ENCODE measurements around the genes PARP11 and RAD51AP1.

GRCh38 chr12:3214345-3215383 is 137.5 kb downstream of the TSPAN9 start:
- PRO-cap = no peak

- PRO-cap = no peak
Observed at GRCh38 chr12:3218526-3218858, 141.3 kb downstream of the TSPAN9 start.

DNA sequence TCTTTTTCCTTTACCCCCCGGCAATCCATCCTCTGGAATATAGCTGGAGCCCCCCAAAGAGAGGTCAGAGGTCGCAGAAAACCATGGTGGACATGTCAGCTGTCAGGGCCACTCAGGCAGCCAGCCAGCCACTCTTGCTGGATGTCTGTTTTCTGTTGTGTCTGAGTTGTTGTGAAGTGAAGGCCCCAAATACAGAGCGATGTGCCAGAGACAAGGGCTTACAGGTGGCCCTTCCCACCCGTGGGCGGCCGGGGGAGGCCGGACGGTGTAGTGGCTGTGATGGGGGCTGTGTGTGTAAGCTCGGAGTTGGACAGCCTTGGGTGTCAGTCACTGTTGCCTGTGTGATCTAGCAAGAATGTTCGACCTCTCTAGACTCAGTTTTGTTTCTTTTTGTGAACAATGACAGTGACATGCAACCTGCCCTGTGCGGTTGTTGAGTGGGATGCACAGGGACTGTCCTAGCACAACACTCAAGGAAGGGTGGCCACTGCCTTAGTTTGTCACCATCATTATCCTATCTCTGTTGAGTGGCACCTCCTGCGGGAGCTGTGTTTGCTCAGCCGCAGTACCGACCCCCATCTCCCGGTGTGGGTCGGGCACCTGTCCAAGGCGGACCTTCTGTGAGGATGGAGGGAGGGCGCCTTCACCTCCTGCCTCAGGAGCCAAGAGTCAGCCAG is 141.8 kb downstream of the TSPAN9 start:
- PRO-cap = no peak

DNA sequence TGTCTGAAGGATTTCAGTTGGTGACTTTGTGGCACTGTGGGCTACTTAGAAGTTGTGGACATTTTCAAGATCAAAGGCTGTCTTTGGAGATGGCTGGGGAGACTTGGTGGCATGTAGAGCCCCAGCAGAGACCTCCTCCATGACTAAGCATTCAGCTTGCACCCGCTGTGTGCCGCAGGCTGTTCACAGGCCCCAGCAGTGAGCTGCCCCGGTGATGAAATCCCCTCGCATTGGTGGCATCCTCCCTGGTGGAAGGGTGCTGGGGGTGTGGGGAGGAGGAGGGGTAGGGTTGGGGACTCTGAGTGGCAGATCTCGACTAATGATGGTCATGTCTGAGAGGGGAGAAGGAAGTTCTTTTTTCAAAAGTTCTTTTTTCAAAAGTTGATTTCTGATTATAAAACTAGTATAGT is 173.9 kb downstream of the TSPAN9 start:
- PRO-cap = no peak

DNA sequence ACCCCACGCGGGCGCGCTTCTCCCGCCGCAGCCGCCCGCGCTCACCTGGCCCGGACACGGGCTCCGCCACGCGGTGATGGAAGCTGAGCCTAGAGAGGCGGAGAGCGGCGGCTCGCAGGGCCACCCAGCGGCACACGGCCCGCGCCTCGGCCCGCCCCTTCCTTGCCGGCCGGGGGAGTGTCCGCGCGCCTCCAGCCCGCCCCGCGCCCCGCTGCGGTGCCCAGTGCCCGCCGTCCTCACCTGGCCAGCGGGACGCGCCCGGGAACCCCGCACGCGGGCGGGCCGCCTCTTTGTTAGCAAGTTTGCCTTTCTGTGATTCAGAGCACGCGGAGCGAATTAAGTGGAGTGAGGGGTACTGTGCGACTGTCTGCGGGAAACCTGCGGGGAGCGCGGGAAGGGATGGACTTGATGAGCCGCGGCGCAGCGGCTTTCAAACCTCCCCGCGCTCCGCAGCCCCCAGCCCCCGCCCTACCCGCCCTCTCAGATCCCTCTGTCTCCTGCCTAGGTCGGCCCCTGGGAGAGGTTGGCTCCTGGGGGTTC is 124.9 kb upstream of the PRMT8 start:
- PRO-cap = no peak

- PRO-cap = no peak
Observed at GRCh38 chr12:3492034-3492364, 996 bp downstream of the PRMT8 start.

GRCh38 chr12:3868910-3869646 is 4.1 kb downstream of the PARP11 start:
- PRO-cap = no peak

GRCh38 chr12:3873032-3873648 is at the start of gene PARP11:
PARP11 (minus strand) TSS chr12:3873399.
- PRO-cap = bidirectional peak, plus-strand start at chr12:3873236, minus-strand start at chr12:3873115; bidirectional peak, plus-strand start at chr12:3873516, minus-strand start at chr12:3873375

- PRO-cap = no peak
Observed at GRCh38 chr12:4107217-4107918, 166.2 kb upstream of the CCND2 start.

GRCh38 chr12:4164450-4165406 is 108.8 kb upstream of the CCND2 start:
- PRO-cap = bidirectional peak, plus-strand start at chr12:4165112, minus-strand start at chr12:4164848

DNA sequence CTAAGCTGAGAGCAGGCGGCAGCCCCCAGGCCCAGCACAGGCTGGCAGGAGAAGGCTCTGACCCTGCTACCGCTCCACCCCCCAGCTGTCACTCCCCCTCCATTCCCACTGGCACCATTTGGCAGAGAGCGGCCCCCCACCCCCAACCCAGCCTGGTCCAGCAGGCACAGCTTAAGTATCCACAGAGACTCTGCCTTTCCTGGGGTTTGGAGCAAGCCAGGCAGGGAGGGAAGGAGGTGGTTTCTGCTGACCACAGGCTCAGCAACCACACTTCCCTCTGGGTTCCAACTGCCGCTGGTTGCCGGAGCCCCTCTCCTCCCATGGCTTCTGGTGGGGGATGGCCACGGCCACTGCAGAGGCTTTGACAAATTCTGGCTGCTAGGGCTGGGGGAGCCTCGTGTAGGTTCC is 30.5 kb upstream of the CCND2 start:
- PRO-cap = no peak

DNA sequence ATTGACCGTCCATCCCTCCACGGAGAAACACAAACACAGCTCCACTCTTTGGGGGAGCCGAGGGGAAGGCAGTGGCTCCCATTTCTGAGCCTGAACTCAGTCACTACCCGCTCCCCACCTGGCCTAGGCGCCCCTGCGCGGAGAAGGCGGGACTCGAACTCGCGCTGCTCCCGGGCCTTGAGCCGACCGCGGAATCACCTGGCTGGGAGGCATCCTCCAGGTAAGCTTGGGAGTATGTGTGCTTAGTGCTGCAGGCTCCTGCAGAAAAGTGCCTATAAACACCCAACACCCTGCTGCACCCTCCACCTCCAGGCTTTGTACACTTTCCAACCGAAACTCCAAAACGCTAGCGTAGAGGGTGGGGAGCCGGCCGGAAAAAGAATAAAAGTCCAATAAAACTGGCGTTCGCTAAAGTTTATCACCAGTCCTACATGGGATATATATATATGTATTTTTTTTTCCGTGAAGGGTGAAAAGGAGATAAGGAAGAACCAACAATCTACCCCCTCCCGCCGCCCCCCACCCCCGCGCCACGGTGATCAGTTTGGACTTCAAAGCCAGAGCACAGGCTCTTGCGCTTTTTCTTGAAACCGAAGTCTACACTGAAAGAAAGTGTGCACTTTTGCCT is 3.3 kb upstream of the CCND2 start:
- PRO-cap = no peak

GRCh38 chr12:4301373-4302518 is 19.3 kb upstream of the TIGAR start:
- PRO-cap = no peak

GRCh38 chr12:4302519-4303342 is 18.3 kb upstream of the TIGAR start:
- PRO-cap = no peak

DNA sequence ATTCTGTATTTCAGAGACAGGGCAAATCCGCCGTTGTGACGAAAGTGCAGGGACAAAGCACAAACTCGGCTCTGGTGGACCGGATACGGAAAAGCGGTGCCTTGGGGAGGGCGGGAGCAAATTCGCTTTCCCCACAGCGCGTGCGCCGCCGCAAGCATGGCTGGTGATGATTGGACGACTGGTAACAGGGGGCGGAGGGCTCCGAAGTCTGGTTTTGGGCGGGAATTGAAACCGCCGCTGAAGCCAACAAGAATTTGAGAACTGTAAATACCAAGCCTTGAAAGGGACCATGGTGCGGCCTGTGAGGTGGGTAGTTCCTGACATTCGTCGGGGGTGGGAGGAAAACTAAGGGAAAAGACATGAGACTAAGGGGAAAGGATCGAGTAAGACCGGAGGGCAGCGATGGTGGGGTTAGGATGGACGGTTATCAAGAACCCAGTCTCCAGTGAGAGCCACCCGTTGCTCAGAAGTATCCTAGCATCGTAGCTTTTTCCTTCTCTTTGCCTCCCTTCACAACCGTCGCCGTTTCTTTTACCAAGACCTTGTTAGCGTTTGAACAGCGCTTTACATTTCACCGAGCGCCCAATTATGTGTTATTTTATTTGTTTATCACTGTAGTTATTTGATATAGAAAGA is at the start of gene RAD51AP1:
Gene RAD51AP1 (plus strand): TSS at position 240 of the 636 bp plus-strand sequence.
- PRO-cap = bidirectional peak, plus-strand start at position 125 of the sequence, minus-strand start outside the sequence; unidirectional peak, plus-strand start at position 194 of the sequence

DNA sequence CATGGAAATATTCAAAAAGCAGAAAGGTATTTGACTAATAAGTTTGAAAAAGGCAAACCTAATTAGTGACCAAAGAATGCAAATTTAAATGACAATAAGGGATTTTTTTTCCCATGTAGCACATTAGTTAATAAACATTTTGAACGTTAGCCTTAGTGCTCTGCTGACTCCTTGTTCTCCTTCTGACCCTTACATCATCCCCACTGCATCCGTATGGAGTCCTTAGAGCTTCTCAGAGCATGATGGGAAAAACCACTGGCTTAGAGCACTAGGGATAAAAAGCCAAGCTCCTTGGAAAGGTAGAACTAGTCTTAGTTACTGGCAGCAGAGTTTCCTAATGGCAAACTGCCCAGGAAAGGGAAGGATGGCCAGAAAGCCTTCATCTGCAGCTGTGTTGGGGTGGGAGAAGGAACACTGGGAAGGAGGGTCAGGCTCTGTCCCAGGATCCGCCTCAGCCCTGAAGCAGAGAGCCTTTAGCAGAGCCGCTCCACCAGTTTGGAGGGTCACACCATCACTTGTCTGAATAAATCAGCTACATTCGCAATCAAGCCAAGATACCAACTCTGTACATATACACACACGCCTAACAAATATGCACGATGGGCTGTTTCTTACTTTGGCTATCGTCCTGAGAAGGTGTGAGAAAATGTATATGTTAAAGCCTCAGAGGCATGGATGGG is 18.8 kb upstream of the GALNT8 start:
- PRO-cap = no peak

DNA sequence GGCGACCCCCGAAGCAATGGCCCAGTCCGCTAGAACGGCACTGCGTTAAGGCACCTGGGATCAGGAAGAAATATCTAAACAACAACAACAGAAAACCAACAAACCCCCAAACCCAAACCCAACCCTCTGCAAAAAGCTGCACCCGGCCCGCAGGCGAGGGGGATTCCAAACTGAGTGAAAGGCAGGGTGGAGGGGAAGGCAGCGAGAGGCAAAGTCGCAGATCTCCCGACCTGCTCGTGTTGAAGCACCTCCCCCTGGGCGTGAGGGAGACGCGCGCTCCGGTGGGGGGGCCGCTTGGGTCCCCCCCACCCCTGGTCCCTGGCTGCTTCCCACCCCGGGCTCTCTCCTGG is 1.3 kb downstream of the KCNA1 start:
- PRO-cap = no peak

DNA sequence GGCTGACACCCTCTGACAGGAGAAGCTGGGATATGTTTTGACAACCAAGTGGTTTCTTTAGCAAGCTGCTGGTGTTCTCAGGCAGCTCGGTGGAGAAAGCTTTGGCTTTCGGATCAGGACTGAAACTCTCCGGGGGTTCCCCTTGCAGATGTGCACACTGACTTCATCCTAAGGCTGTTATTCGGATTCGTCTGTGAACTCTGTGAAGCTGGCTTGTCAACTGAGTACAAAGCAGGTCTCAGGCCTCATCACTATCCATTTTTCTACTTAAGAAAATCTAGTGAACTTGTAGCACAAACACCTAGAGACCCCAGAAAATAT is 15.8 kb downstream of the KCNA5 start:
- PRO-cap = no peak

DNA sequence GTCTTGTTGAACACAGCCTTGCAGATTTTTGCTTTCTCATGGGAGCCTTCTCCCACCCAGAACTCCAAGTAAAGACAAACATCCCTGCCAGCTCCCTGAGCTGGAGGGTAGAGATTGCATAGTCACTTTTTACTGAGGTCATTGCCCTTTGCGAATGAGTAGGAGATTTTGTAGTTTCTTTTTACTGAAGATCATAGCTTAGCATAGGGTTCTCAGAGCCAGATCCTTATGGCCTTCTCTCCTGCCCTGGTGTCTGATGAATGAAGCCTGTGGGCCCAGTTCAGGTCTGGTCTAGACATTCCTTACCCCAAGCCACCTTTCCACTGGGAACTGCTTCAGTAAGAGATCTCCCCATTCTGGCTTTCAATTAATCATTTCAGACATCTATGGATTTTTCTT is 36.7 kb downstream of the KCNA5 start:
- PRO-cap = no peak

- PRO-cap = no peak
Observed at GRCh38 chr12:5114349-5114736, 70.7 kb downstream of the KCNA5 start.

Measured in penis (tissue), 1 donor.